ENCODE data around the gene HOOK1.

DNA sequence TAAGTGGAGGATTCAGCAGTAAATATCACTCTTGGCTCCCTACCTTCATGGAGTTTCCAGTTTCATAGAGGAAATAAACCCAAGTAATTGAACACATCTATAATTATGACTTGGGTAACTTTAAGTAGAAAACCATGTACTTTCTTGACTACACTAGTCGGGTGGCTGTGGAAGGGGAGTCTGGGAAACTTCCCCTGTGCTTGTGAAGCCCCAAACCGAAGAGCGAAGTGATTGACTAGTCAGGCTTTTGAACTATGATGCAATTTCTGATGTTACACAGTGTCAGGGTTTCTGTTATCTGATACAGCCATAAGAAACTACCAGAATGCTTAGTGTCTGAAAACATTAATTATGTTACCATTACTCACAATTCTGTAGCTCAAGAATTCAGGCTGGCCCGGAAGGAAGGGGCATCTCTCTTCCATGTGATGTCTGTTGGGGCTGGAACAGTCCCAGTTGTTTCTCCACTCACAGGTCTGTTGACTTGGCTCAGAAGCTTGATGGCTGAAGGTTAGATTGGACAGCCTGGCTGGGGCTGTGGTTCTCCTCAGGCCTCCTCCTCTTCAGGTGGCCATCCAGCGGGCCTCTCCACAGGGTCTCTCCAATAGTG, 8.1 kb upstream of the C8B start:
- PRO-cap, result no peak

DNA sequence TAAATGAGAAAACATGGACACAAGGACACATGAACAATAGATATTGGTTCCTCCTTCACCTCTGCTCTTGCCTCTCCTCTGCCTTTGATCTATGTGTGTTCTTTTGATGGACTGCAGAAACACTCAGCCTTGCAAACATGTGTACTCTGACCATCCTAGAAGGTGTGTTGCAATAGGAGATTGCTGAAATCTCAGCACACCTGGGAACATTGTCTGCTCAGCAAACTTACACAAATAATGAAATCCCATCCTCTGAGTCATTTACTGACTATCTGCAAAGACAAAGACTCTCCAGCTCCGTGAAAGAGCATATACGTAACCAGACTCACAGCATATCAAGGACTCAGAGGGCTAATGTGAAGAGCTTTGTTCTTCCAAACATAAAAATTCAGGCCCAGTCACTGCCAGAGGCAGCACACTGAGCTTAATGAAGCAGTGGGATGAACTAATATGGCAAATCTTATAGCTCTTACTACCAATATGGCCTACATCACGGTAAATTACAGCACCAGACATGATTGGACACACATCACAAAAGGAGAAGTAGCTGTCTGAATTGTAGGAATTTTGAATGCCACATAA, 143.6 kb downstream of the DAB1 start:
- PRO-cap, result no peak

- PRO-cap, result no peak
These were observed 142.6 kb downstream of the DAB1 start for GRCh38 chr1:57280976-57281879.

GRCh38 chr1:58545777-58546538, 568 bp downstream of the OMA1 start:
- PRO-cap, result bidirectional peak, plus-strand start at chr1:58546413, minus-strand start at chr1:58546283

DNA sequence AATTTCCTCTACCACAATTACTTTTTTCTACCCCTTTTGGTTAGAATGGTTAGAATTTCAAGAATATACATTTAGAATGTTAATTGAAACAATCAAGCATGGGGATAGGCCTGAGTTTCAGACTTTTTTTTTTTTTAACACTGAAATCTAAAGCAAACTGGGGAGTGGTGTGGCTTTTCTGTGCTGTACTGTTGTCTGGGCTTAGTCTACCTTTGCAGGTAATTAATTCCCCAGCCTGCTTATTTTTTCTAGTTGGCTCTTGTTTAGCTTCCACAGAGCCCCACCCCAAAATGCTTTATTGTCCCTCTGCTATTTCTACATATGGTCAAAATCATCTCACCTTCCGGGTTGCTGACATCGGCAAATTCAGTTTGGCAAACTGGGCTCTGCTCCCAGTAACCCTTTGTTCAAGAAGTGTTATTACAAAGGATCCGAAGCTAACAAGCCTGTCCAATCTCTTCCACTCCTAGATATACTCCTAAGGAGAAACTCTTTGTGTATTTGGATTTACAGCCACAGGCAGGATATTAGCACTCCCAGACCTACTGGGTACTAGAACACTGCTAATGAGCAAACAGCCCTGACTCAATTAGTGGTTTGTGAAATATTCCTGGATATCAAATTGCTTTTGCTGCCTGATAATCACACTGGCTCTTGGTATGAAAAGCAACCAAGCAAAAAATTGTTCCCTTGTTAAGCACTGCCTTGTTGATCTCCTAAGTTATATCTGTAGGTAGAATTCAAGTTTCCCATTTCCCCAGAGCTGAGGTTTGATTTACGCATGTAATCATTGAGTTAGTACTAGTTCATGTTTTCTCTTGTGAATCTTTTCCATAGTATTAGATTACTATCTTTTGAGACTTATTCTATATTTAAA, 4.0 kb downstream of the JUN start:
- PRO-cap, result no peak

GRCh38 chr1:58781549-58782597, 2.0 kb downstream of the JUN start:
- PRO-cap, result bidirectional peak, plus-strand start at chr1:58781939, minus-strand start at chr1:58781778

DNA sequence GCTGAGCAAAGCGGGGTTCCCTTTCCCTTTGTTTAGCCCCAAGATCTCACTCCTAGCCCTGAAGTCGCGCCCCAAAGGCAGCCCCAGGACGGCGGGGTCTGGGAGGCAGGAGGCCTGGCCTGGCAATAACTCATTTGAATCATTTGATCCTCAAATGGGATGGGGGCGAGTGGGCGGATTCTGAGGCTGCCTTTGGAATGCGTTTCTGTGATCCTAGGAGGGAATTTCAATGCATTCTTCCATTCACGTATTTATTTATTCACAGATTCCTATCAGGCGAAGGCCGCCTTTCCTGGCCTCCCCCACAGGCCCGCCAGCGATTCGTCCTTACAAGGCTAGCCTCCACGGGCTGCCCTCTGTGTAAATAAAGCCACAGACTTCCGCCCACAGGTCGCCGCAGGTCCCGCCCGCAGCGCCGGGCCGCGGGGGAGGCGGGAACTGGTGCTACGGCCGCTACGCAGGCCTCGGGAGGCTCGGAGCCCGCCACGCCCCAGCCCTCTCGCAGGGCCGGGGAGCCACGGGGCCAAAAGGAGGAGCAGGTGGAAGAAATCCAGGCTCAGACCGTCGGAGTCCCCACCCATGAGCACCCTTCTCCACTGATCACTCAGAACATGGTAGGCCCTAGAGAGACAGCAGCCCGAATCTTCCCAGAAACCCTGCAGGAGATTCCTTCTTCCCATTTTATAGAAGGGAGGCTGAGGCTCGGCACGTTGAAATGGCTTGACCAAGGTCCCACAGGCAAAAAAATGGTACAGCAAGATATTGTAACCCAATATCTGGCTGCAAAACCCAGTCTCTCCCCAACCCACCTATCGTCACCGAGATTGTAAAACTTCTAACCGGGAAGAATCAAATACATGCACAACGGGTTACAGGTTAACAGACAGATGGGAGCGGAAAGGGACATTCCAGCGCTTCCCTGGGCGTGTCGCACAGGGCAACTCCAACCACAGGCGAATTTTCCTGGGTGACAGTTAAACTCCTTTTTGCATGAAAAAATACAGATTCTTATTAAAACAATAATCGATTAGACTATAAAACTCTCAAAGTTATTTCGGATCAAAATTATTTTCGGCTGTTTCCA, 31.5 kb upstream of the JUN start:
- PRO-cap, result bidirectional peak, plus-strand start at position 493 of the sequence, minus-strand start at position 362 of the sequence

DNA sequence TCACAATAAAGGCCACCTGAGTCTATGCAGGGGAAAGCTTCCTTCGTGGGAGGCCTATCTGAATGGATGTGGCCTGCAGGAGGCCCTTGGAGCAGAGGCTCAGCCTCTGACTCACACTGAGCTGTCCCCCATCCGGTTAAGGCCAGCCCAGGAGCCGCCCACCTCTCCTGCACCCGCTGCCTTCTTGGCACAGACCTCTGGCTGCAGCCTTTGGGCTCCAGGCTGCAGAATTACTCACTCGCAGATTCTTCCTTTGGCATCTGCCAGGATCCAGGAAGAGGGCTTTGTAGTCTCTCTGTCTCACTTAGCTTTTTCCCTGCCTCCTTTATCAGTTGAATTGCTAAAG, 65.0 kb upstream of the JUN start:
- PRO-cap, result no peak

- PRO-cap, result no peak
These were observed 157.8 kb upstream of the JUN start for GRCh38 chr1:58941669-58942079.

DNA sequence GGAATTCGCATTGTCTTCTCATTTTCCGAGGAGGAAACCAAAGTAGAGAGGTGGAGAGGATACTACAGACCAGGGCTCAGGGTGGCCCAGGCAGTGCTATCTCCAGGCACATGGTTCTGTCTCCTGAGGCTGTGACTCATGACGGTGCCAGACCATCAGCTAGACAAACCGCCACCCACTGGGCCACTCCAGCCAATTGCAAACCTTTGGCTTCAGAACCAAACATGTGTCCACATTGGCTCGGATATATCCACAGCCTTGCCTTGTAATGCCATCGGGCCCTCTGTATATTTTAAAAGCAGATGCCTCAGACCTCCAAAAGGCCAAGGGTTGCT, 224.8 kb upstream of the JUN start:
- PRO-cap, result no peak

GRCh38 chr1:59013092-59014213, 229.6 kb upstream of the JUN start:
- PRO-cap, result no peak

DNA sequence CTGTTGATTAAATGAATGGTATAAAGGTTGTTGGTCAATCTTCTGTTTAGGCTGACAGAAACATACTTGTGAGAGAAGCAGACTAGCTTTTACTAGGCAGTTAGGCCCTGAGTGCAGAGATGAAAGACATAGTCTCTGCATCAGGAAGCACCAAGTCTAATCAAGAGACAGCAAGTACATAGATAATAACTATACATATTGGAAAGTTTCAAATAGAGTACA, 244.0 kb upstream of the JUN start:
- PRO-cap, result no peak

- PRO-cap, result no peak
These were observed 225.5 kb upstream of the FGGY start for GRCh38 chr1:59071267-59071987.

- PRO-cap, result no peak
These were observed 63.4 kb downstream of the FGGY start for GRCh38 chr1:59360139-59360768.

DNA sequence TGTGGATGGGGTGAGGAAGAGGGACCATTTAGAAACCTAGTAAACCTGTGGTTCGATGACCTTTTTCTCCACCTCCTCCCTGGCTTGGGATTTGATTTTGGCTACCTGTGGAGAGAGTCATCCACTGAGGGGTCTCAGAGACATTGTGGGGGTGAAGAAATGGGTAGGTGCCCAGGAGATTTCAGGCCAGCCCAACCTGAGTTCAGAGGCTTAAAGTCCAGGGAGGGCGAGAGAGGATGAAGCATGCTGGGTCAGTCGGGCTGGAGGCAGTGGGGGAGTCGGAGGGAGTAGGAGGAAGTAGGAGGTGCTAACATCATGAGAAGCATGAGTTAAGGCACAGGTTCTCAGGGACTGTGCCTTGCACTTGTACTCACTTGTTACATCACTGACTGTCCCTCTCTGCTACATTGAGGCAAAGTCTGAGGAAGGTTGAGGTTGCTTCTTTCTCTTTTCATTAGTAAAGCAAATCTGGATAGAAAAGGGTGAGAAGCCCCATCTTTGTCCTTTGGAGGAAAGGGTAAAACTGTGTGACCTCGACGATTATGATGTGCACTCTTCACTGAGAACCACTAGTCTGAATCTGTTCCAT, 94.3 kb downstream of the FGGY start:
- PRO-cap, result no peak

- PRO-cap, result no peak
These were observed 83.9 kb upstream of the HOOK1 start for GRCh38 chr1:59730893-59731220.

GRCh38 chr1:59743189-59743939, 71.4 kb upstream of the HOOK1 start:
- PRO-cap, result no peak

DNA sequence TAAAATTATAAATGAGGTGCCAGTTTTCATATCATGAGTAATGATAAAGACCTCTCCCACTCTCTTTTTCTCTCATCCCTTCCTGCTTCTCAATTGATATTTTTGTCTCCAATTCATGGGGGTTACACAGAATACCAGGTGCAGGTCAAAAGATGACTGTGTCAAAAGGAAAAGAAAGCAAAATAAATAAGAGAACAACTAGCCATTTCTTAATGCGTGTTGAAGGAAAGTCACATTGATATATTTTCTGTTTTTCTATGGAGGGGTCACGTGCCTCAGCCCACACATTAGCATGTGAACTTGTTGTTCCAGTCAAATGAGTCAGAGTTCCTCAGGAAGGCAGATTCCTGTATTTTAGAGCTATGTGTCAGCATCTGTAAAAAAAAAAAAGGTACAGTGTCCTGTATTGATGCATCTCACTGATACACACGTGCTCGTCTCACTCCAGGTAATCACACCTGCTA, 64.2 kb upstream of the HOOK1 start:
- PRO-cap, result no peak

DNA sequence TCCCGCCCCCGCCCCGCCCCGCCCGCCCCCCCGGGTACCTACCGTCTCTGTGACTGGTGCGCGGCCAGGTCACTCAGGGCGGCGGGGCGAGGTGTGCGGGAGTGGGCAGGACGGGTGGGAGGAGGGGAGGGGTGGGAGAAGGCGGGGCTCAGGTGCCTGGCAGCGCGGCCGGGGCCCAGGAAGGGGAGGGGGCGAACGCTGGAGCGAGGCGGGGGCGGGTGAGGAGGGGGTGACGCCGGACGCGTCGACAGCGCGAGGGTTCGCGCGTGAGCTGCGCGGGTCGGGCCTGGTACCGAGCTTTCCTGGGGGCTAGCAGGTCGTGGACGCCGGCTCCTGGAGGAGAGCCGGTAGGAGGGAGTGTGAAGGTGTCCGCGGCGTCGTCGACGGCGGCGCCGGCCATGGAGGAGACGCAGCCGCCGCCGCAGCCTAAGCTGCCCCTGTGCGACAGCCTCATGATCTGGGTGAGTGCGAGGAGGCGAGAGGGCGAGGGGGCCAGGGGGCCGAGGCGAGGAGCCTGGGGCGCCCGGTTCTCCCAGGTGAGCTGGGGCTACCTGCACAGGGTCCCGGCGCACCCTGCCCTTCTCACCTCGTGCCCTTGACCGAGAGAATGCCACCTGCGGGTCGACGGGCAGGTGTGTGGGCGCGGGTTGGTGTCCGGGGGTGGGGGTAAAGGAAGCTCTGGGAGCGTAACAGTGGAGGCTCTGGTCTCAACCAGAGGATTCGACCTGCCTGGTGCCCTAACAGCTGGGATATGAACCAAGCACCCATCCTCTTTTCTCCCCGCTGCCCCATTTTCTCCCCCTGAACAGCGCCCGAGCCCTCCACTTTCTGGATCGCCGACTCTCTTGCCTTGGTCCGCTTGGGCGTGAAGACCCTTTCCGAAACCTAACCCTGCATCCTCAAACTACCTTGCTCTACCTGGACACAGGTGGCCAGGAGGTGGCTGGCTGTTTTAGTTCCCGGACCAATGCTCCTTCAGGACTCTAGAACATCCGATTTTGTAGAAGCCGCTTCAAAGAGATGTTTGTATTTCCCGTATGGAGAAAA, at the start of gene HOOK1:
Gene HOOK1 (plus strand): TSS at position 230 of the 1,047 bp plus-strand sequence.
- PRO-cap, result bidirectional peak, plus-strand start at position 151 of the sequence, minus-strand start outside the sequence; unidirectional peak, plus-strand start at position 247 of the sequence

DNA sequence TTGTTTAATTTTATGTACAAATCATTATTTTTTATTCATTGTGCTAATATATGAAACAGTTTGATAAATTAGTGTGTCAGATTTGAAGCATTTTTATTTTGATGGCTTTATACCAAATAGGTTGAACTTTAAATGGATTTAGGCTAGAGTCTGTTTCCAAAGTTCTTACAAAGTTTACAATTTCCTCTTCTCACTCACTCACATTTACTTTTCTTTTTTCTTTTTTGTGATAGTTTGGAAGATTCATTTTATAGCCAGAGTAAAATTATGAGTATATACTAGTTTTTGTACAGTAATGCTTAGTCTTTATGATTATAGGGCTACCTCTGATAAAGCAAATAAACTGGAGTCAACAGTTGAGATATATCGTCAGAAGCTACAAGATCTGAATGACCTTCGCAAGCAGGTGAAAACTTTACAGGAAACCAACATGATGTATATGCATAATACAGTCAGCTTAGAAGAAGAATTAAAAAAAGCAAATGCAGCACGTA, 33.3 kb downstream of the HOOK1 start:
- PRO-cap, result no peak

Data from left cardiac atrium (tissue), 1 donor.